Ascending aorta (tissue), 1 donor: ENCODE measurements around a stretch of chr3.

DNA sequence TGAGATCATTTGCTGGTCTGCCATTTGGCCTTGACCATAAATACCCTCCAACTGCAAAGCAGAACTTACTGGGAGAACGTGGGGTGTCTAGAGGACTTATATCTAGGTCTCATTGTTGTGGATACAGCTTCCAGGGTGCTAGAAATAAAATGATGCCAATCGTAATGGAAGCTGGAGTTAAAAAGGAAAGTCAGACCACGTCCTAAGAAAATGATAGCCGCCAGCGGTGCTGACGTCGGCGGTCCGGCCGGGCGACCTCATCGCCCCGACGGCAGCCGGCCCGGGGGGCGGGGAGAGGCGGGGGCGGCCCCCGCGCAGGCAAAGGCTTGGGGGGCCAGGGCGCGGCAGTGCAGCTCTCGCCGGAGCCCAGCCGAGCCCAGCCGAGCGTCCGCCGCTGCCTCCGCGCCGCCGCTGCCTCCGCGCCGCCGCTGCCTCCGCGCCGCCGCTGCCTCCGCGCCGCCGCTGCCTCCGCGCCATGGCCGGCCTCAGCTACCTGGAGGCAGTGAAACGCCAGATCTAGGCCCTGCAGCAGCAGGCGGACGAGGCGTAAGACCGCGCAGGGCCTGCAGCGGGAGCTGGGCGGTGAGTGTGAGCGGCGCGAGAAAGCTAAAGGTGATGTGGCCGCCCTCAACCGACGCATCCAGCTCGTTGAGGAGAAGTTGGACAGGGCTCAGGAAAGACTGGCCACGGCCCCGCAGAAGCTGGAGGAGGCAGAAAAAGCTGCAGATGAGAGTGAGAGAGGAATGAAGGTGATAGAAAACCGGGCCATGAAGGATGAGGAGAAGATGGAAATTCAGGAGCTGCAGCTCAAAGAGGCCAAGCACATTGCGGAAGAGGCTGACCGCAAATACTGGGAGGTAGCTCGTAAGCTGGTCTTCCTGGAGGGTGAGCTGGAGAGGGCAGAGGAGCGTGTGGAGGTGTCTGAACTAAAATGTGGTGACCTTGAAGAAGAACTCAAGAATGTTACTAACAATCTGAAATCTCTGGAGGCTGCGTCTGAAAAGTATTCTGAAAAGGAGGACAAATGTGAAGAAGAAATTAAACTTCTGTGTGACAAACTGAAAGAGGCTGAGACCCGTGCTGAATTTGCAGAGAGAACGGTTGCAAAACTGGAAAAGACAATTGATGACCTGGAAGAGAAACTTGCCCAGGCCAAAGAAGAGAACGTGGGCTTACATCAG, 89.2 kb downstream of the EOMES start:
- PRO-cap: unidirectional peak, plus-strand start at position 321 of the sequence

DNA sequence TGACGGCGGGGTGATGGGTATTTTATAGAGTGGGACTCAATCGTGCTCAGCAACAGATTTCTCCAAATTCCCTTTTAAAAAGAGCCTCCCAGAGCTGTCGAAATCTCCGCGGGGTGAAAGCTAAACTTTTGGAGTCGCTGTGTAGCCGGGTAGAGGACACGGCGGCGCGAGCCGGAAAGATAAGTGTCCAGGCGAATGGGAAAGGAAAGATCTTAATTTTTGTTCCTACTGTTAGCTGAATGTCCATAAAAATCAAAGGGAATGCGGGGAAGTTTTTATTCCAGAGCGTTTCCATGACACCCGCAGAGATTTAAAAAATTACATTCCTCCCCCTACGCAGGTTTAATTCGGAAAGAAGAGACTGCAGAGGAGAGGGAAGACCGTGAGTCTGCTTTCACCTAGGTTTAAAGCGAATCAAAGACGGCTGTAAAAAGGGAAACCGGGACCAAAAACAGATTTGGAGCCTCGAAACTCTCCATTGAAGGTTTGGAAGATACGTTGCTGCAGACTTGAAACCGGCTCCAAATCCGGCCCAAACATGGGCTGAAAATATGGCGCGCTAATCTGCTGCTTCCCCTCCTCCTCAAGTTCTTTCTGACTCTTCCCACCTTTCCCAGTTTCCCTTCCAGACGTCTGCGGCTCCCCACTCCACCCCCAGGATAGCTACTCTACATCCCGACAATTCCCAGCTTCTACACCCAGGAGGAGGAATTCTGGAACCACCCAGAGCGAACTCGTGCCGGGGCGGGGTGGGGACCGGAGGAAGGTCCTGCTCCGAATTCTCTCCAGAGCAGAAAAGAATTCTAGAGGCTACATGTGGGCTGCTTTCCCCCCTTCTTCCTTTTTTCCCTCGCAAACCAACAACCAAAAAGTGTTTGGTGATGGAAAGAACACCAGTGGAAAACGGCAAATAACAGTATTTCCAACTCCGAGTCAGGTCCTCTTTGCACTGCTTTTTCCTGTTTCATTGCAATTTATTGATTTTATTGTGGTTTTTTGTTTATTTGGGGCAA, 8.7 kb downstream of the EOMES start:
- PRO-cap: unidirectional peak, minus-strand start at position 665 of the sequence

GRCh38 chr3:28007929-28008766, 233.3 kb upstream of the CMC1 start:
- PRO-cap: no peak

DNA sequence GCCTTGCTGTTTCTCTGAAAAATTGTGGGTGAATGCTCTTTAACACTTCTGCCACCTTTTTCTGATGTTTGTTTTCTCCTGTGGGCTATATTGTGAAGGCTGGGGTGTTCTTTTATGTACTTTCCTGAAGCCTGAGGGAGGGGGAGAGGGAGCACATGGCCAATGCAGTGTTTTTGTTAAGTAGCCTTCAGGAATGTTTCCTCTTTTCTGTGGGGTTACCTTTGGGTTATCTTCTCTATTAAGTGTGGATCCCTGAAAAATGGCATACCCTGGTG, 50.2 kb downstream of the CMC1 start:
- PRO-cap: no peak

GRCh38 chr3:29286228-29287343, 5.7 kb downstream of the RBMS3 start:
- PRO-cap: unidirectional peak, minus-strand start at chr3:29287081

DNA sequence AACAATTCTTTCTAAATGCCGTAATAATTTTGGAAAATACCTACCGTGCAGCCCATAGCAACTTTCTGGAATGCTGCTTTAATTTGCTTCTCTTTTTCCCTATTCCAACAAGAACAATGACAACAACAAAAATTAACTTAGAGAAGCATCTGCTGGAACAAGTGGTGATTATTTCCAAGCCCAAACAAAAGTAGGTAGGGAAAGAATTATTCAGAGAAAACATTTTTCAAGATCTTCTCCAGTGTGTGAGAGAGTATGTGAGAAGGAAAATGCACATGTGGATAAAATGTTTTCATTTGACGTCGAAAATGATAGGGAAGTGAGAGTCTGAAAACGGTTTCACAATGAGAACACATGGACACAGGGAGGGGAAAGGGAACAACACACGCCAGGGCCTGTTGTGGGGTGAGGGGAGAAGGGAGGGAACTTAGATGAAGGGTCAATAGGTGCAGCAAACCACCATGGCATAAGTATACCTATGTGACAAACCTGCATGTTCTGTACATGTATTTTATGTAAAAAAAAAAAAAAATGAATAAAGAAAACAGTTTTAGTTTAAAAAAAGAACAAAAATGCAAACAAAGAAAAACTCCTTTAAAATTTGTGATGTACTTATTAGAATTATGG, 338.0 kb downstream of the RBMS3 start:
- PRO-cap: no peak

GRCh38 chr3:29757268-29757790, 476.5 kb downstream of the RBMS3 start:
- PRO-cap: no peak

DNA sequence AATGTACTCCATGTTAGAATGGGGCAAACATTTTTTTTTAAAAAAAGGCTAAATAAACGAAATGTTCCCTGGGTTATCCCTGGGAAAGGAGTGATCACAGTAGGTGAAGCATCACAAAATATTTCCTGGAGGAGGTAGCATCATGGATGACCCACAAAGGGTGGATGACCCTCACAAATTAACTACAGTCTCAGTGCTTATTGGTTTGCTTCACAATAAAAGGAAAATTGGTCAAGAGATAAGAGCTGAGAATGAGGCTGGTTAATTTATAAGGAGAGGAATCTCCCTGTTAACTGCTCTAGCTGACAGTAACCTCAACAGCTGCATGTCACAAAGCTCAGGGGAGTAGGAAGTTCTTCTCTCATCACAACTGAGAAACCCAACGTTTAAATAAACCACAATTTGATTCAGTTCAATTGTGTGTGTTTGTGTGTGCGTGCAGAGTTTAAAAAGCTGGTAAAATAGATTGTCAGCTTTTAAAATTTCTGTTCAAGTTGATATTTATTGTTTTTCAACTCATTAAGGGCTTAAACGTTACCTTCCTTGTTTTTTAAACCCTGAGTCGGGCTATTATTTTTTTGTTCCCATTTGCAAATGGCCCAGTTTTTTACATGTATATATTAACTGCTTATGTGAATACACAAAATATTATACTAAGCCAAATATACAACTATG, 3.5 kb upstream of the TGFBR2 start:
- PRO-cap: no peak

- PRO-cap: no peak
Measured at GRCh38 chr3:30643465-30644082, 37.2 kb downstream of the TGFBR2 start.

DNA sequence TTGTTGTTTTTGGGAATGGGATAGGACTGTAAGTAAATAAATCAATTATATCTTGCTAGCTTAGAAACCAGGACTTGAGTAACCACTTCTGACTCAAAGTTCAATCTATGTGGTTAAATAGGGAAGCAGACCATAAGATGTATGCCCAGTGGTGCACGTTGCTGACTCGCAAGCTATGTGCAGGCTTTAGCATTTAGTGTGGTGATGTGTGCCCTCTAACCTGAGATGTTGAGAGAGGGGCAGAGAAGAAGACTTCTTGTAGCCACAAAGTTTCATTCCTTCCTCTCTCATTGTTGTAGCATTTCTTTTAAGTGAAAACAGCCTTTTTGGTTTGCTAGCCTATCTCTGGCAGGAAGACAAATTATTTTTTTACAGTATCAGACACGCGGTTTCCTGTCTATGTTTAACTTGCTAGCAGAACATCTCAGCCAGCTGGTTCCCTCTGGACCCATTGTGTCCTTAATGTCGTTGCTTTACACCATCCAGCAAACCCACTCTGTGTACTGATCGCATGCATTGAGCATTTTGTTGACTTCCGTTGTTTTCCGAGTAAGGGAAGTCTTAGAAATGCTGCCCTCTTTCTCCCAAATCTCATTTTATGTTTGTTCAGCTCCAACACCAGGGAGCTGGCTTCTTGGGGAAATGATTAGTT, 52.1 kb downstream of the TGFBR2 start:
- PRO-cap: no peak

GRCh38 chr3:30666851-30667405, 60.5 kb downstream of the TGFBR2 start:
- PRO-cap: no peak

- PRO-cap: no peak
Measured at GRCh38 chr3:30683857-30684305, 77.5 kb downstream of the TGFBR2 start.

- PRO-cap: no peak
Measured at GRCh38 chr3:30810466-30811178, 83.8 kb downstream of the GADL1 start.

GRCh38 chr3:31423212-31424038, 109.3 kb upstream of the STT3B start:
- PRO-cap: no peak

GRCh38 chr3:31531553-31532240, 1.0 kb upstream of the STT3B start:
- PRO-cap: bidirectional peak, plus-strand start at chr3:31532022, minus-strand start at chr3:31532017; bidirectional peak, plus-strand start at chr3:31532168, minus-strand start at chr3:31532045

DNA sequence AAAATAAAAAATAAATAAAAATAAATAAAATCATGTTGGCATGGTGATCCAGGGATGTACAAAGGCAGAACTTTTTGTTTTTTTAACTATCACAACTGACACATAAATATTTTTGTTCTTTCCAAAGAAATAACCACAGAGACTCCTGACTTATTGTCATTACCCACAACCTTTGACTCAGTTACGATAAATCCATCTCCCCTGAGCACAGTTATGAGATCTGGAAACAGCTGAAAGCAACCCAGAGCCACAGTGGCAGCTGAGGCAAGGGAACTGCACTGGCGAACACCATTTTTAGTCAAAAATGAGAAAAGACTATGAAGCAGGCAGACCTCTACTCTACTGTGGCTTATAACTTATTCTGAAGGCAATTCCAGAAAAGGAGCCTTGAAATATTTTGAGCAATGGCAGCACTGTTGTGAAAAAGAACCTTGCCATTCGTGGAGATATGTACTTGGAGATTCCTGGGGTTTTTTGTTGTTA, 23.9 kb downstream of the OSBPL10 start:
- PRO-cap: no peak

- PRO-cap: unidirectional peak, minus-strand start at chr3:32401960
Measured at GRCh38 chr3:32401097-32402287, 9.8 kb downstream of the CMTM7 start.

GRCh38 chr3:32453901-32454829, 48.5 kb downstream of the CMTM6 start:
- PRO-cap: no peak

- PRO-cap: no peak
Measured at GRCh38 chr3:32470519-32471286, 31.9 kb downstream of the CMTM6 start.

GRCh38 chr3:33090754-33091070, 6.2 kb downstream of the GLB1 start:
- PRO-cap: no peak